LUHMES (cell line): ENCODE results near the genes PIP4K2A, ARHGAP21 and APBB1IP.

DNA sequence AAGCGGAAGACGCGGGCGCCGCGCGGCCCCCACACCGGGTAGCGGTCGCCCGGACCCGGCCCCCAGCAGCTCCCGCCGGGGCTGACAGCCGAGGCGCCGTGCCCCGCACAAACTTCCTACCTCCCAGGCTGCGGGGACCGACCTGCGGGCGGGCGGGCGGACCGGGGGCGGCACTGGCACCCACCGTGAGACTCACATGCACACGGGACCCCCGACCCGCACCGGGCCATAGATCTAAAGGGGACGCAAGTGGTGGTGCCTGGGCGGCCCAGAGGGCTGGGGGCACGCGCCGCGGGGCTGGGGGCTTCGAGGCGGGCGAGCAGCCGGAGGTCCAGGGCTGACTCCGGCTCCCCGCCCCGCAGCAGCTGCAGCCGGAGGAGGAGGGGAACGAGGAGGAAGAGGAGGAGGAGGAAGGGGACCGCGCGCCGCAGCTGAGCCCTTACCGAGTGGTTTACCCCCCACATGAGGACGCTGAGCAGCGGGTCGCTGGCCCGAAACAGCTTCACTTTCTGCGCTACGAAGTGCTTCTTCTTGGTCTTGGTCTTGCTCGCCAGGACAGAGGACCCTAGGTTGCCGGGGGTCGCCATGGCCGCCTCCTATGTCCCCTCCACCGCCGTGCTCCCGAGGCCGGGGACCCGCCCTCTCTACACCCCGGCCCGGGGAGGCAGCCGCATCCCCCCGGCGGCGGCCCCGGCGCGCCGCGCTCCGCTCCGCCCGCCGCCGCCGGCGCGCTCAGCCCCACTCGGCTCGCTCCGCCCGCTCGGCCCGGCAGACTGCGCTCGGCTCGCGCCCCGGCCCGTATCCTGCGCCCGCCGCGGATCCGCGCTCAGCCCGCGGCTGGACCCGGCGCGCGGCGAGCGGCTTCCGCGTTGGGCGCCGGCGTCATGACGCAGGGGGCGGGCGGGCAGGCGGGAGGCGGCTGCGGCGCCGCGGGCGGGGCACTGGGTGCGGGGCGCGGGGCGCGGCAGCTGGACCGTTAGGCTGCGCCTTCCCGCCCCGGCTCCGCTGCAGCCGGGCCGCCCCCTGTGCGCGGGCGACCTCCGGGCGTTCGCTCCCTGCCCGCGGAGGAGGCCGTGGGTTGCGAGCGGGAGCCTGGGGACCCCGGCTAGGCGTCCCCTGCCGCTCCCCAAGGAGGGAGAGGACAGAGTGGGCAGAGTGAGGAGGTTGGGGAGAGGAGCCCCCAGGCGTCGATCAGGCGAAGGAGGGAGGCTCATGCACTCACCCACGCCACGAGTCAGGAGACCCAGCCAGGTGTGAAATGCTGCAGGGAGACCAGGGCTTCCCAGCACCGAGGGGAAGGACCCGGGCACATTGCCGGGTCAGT is at the start of gene PIP4K2A:
Gene PIP4K2A (minus strand): TSS at position 839 of the 1,324 bp plus-strand sequence.
- PRO-cap, result bidirectional peak, plus-strand start at position 940 of the sequence, minus-strand start at position 840 of the sequence

DNA sequence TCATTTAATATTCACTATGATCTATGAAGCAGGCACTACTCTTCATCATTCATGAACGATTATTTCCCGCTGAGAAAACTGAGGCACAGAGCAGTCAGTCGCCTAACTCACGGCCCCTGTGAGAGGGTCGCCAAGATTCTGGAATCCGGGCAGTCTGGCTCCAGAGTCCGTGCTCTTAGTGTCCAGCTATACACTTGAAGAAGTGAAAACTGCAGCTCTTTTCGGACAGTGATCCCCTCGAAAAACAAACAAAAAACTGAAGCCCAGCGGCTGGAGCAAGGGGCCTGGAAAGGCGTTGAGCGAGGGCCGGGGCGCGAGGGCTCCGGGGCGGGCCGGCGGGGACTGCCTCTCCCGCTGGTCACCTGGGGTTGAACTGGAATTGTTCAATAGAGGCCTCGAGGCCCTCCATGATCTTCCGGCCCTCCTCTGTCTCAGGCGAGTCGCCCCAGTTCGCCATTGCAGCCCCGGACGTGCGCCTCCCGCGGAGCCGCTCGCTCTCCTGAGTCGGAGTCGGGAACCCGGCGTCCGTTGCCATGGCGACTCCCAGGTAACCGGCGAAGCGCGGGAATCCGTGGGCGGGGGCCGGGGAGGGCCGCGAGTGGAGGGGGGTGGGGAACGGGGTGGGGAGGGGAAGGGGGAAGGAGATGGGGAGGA is 926 bp downstream of the C10orf67 start:
- PRO-cap, result no peak

- PRO-cap, result no peak
These were observed 204.6 kb downstream of the OTUD1 start for GRCh38 chr10:23643380-23643957.

DNA sequence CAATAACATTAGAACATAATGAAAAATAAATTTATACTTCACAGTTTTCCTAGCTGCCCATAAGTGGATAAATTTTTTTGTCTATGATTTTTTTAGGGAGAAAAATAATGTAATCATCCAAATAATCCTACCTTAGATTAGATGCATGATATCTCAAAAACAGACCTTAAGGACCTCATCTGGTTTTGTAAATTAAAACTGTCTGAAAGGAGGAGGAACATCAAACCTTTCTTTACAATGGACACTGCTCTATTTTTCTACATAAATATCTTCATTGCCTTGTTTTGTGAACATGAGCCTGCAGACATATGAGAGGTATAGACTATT is 179.9 kb upstream of the KIAA1217 start:
- PRO-cap, result no peak

DNA sequence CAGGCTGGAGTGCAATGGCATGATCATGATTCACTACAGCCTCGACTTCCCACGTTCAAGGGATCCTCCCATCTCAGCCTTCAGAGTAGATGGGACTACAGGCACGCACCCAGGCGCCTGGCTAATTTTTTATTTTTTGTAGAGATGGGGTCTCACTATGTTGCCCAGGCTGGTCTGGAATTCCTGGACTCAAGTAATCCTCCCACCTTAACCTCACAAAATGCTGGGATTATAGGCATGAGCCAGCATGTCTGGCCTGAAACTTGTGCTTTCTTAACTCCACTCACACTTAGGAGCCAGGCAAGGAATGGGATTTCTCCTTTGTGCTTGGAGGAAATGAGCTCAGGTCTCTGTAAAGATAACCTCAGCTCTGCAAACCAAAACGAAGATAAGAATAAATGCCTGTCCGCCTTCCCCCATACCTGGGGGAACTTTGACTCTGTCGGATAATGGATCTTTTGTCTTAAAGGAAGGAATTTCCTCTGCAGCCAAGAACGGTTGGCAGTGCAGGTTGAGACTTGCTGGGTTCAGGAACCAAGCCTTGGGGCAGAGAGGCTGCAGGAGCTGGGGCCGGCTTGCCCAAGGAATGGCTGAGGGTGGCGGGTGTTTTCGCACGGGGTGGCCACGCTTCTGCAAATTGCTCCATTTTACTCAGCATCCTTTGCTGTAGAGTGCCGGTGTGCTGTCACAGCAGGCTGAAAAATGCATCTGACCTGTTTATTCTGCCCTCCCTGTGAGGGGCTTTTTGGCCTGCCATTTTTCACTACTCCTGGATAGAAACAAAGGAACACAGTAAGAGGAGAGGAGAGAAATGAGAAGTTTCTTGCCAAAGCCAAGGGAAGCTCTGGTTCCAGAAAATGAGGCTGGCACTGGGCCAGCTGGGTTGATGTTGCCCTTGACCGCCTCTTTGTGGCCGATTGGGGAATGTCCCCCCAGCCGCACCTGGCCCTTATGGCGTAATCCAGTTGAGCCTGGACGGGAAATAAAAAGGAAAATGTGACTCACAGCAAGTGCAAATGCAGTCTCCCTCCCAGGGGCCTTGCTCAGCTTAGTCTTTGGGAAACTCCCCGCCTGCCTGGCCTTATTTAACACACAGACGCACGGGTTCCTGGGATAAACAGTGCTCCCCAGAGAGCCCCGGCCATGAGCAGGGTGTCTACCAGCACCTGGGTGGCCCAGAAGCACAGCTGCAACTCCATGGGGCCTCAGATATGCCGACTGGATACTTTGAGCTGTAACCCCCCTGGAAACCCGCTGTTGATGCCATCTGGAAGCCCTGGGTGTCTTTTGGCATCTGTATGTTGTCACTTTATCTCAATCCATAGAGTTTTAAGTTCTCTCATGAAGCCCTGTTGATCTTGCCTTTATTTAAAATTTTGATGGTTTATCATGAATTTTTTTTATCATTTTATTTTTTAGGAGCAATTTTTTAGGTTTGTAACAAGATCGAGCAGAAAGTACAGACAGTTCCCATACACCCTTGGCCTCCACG is 174.5 kb downstream of the KIAA1217 start:
- PRO-cap, result no peak

GRCh38 chr10:24457740-24458567 is 249.0 kb downstream of the KIAA1217 start:
- PRO-cap, result no peak

GRCh38 chr10:24519738-24520555 is 203.7 kb downstream of the ARHGAP21 start:
- PRO-cap, result no peak

- PRO-cap, result no peak
These were observed 171.4 kb downstream of the ARHGAP21 start for GRCh38 chr10:24552073-24552840.

DNA sequence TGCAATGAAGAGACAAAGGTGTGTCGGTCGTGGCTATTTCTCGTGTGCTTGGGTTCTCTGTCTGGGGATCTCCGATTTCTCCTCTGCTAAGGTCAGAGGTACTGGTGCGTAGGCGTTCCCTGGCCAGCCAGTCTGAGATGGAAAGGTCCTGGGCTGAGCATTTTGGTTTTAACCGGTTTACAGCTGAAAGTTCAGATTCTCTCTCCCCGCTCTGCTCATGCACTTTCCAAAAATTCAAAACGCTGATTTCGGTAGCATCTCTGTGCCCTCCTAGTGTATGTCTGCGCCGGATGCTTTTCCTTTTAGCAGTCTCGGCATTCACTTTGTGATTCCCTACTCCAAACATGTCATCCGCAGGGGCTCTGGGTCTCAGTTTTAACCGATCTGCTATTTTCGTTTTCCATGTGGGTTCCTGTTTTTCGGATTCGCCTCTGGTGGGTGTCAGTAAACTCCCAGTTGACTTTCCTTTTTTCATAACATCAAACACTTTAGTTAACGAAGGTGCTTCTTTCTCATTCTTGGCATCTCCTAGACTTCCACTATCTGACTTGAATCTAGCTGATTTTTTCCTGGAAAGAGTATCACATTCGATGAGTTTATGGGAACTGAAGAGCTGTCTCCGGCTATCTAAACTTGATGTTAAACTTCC is 139.0 kb downstream of the ARHGAP21 start:
- PRO-cap, result no peak

DNA sequence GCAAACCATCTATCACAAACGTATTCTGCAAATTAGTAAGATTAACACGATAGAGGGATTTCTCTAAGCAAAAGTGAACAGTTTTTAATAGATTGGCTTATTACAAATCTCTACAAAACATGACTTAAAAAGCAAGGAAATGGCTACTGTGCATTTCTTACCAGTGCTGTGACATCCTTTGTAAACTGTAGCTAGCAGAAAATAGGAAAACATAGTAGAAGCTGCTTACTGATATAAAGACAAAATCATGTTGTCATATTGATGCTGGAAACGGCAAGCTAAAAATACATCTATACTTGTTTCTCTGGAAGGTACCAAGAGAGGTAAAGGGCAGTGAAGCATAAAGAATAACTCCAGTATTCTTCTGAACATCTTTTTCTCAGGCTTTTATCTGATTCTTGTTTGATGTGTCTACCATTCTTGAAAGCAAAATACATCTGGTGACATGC is 101.1 kb downstream of the ARHGAP21 start:
- PRO-cap, result no peak

GRCh38 chr10:24645806-24646169 is 77.9 kb downstream of the ARHGAP21 start:
- PRO-cap, result no peak

- PRO-cap, result no peak
These were observed 13.7 kb downstream of the ARHGAP21 start for GRCh38 chr10:24709757-24710534.

DNA sequence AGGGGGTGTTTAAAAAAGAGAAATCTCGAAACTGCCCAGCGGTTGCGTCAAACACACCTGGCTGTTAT is 1.4 kb downstream of the ARHGAP21 start:
- PRO-cap, result no peak

DNA sequence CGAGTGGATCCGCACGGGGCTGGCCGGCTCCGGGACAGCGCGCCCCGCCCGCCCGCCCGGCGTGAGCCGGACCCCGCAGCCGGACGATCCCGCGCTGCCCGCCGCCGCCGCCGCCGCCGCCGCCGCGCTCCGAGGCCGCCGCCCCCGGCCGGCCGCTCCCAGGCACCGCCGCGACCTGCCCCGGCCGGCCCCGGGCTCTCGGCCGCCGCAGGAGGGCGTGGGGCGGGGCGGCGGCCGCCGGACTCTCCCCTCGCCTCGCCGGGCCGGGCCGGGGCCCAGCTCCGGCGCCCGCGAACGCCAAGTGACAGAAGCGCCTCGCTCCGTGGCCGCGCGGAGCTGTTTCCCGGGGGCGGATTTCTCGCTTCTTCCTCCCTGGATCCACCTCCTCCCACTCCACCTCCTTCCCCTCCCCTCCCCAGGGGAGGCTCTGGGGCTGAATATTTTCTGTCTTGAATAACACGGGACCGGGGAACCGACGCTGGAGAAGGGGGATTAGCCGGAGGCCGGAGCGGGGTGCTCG is at the start of gene ARHGAP21:
Gene ARHGAP21 (minus strand): TSS at position 312 of the 520 bp plus-strand sequence.
- PRO-cap, result bidirectional peak, plus-strand start at position 280 of the sequence, minus-strand start at position 304 of the sequence

DNA sequence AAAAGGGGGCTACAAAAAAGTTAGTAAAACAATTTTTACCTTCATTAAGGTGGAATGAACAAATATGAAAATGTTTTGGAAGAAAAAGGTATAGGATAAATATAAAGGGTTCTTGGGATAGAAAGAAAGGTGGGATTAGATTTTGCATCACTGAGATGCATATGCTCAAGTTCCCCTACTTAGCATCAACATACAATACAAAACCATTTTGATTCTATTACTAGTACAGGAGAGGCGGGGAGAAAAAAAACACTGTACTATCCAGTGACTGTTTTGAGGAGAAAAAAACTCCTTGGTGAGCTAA is 66.2 kb upstream of the ARHGAP21 start:
- PRO-cap, result no peak

GRCh38 chr10:25441169-25441549 is 266.4 kb downstream of the GPR158 start:
- PRO-cap, result no peak

- PRO-cap, result no peak
These were observed 291.1 kb downstream of the GPR158 start for GRCh38 chr10:25465677-25466465.

DNA sequence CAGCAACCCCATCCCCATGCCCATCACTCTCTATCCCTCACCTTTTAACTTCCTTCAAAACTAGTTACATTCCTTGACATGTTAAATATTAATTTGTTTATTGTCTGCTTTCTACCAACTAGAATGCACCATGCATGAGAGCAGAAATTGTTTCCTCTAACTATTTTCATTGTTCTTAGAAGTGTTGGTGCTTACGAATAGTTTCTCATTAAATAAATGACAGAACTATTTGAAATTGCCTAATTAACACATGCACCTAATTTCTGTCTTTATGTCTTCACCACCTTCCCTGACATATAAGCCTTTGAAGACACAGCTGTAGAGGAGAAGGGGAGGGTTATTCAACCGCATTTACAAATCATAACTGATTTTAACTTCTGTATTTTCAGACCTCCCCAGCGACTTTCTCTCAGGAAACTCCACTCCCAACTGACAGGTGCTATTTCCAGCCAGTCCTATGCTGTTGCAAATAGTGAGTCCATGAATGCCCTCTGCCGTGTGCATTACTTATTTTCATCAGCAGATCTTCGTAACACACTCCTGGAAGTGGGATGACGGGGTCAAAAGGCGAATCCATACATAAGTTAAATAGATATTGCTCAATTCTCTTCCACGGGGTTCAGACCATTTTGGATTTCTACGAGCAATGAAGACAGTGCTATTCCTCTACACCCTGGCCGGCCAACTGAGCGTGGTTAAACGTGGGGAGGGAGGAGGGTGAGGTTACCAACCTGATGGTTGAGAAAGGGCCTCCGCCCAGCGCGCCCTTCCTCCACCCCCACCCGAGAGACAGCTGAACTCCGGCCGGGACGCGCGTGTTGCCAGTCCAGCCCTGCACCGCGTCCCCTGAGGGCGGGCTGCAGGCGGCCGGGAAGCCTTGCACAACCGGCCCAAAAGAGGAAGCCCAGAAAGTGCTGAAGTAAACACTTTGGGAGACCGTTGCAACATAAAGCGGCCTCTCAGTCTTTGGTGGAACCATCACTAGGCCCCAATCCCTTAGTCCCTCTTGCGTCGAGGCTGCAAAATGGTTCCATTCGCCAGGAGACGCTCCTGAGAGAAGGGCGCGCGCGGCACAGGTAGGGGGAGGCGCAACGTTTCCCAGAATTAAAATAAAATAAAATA is at the start of gene APBB1IP:
Gene APBB1IP (plus strand): TSS at position 962 of the 1,122 bp plus-strand sequence.
- PRO-cap, result no peak

DNA sequence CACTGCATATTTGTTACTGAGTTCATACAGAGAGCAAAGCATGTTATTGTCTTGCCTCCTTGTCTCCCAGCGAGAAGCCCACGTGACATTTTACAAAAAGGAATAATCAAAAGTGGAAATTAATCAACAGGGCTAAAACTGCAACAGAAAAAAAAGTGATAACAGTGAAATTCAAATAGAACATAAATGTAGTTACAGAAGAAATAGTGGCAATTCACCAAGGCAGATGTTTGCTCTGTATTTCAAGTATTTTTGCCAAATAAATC is 35.4 kb upstream of the PDSS1 start:
- PRO-cap, result no peak

- PRO-cap, result no peak
These were observed 86.7 kb upstream of the ACBD5 start for GRCh38 chr10:27327328-27327694.